Thoracic aorta (tissue), 1 donor: ENCODE measurements around a stretch of chr11.

DNA sequence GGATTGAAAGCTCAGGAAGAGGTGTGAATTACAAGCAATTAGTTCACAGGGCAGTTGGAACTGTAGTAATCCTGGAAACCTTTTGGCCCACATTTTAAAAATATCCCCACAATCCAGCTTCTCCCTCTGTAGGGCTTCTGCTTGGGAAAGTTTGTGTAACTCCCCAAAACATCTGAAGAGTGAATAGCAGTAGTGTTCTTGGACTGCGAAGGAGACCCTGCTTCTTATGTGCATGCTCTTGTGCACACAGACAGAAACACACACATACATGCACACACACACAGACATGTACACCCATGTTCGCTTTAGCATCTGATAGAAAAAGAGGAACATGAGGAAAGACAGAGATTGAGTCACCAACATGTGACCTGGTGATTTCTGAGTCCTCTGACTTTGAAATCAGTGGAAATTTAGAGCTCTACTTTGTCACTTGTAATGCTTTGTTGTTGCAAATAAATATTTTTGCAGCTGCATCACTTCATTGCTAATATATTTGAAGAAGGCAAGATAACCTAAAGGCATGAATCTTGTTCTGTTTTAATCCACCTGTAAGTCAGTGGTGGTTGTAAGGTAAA is 23.7 kb downstream of the CD44 start:
- RAMPAGE, long total RNA = no peak

- RAMPAGE, long total RNA = no peak
Measured at GRCh38 chr11:35165684-35166558, 26.9 kb downstream of the CD44 start.

DNA sequence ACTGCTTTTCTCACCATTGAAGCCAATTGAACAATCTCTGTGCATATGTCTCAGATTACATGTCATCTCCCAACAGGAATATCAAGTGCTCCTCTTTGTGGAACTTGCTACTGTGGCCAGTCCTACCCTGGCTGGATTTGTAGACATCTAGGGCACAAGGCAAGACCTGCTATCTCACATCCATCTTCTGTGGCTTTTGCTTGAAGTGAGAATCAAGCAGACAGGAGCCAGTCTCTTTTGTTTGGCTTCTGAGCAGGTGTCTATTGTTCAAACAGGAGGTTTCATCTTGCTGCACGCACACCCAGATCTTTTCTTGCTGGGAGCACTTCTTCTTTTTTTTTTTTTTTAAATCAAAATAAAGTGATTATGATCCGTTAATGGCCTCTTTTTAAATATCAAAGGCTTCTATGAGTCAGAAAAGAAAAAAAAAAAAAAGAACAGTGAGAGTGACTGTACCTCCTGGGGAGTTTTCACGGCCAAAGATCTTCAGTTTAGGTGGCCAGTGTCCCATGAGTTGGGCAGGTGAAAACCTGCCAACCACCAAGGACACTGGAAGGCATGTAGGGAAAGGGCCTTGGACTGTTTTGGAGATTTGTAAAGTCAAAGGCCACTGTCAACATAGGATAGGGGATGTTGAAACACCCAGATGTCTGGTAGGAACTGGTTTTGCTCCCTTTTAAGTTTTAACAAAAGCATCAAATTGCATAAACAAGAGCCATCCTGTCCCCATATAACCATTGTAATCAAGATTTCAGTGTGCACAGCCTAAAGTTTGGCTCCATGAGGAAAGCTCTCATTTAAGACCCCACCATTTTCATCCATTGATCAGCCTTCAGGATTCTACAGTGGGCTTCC is 78.2 kb downstream of the CD44 start:
- RAMPAGE, long total RNA = no peak

DNA sequence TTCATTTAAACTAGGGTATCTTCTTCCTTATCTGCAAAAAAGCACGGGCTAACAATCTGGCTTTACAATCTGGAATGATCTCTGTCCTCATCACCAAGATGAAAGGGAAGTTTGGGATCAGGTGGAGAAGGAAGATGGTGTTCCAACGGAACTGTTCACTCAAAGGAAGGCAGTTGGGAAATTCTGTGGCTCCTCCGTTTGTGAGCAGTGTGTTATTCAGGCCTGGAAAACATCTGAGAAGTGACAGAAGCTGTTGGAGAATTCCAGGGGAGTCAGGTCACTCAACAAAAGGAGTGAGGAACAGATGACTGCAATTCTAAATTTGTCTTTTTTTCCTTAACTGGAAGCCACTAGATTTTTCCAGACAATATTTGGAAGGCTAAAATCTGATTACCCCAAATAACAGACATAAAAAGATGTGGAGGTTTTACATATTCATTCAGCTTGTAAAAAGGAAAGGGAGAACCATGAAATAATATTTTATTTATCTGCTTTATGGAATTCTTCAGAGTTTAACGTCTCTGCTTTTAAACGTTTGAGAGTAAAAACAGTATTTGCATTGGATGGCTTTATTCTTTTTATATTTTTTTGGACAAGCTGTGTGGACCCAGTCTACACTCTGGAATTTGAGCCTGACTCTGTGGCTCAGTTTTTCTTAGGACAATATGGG is 107.8 kb downstream of the CD44 start:
- RAMPAGE, long total RNA = no peak

GRCh38 chr11:35303643-35304477 is 115.5 kb downstream of the SLC1A2 start:
- RAMPAGE, long total RNA = no peak

DNA sequence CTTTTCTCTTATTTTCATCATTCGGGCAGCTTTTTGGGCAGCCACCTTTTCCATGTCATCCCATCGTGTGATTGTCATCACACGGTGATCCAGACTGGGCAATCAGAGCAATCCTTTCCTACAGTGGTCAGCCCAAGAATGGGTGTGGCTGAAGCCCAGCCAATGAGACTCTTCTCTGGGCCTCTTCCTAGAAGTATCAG is 38.3 kb downstream of the SLC1A2 start:
- RAMPAGE, long total RNA = no peak

DNA sequence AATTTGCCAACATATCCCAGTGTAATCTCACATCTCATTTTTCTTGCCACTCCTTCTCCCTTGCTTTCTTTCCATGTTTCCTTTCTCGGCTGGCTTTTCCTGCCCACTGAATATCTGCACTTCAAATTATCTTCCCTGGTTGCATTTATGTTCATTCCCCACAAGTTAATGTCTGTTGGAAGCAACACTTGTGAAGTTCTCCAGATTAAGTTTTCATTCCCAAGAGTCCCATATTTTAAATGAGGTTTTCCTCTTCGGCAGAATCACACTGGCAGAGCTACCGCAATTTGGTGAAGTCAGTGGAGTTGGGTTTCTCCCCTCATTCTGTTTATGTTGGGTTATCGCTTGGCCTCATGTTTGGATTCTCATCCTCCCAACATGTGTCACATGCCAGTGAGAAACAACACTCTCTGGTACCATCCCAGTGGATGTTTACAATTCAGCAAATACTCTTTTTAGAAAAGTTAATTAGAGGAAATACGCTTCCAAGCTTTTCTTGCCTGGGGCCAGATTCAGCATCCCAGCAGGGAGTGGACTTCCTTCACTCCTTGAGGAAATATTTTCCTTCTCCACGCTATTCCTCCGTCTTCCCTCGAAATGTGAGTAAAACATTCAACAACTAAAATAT is 2.2 kb downstream of the PAMR1 start:
- RAMPAGE, long total RNA = no peak

DNA sequence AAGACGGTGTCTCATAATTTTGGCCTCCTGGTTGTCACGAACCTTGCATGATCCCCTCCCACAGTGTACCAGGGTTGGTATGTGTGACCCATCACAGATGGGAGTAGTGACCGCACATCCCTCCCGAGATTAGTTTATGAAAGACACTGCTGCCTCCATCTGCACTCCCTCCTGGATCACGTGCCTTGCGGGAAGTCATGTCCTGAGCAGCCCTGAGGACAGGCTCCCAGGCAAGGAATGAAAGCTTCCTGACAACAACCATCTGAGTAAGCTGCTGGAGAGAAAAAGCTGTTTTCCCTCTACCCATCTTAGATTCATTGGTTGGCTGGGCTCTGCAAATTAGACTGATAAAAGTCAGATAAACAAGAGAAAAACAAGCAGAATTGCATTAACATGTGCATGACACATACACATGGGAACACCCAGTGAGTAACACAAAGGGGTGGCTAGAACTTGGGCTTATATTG is 14.4 kb upstream of the PAMR1 start:
- RAMPAGE, long total RNA = no peak

GRCh38 chr11:35620001-35620688 is 1.9 kb downstream of the FJX1 start:
- RAMPAGE, long total RNA = no peak

GRCh38 chr11:35781224-35781666 is 118.7 kb downstream of the TRIM44 start:
- RAMPAGE, long total RNA = no peak

- RAMPAGE, long total RNA = no peak
Measured at GRCh38 chr11:35971172-35972481, 27.8 kb downstream of the LDLRAD3 start.

- RAMPAGE, long total RNA = no peak
Measured at GRCh38 chr11:36345040-36345509, 49.0 kb downstream of the PRR5L start.

DNA sequence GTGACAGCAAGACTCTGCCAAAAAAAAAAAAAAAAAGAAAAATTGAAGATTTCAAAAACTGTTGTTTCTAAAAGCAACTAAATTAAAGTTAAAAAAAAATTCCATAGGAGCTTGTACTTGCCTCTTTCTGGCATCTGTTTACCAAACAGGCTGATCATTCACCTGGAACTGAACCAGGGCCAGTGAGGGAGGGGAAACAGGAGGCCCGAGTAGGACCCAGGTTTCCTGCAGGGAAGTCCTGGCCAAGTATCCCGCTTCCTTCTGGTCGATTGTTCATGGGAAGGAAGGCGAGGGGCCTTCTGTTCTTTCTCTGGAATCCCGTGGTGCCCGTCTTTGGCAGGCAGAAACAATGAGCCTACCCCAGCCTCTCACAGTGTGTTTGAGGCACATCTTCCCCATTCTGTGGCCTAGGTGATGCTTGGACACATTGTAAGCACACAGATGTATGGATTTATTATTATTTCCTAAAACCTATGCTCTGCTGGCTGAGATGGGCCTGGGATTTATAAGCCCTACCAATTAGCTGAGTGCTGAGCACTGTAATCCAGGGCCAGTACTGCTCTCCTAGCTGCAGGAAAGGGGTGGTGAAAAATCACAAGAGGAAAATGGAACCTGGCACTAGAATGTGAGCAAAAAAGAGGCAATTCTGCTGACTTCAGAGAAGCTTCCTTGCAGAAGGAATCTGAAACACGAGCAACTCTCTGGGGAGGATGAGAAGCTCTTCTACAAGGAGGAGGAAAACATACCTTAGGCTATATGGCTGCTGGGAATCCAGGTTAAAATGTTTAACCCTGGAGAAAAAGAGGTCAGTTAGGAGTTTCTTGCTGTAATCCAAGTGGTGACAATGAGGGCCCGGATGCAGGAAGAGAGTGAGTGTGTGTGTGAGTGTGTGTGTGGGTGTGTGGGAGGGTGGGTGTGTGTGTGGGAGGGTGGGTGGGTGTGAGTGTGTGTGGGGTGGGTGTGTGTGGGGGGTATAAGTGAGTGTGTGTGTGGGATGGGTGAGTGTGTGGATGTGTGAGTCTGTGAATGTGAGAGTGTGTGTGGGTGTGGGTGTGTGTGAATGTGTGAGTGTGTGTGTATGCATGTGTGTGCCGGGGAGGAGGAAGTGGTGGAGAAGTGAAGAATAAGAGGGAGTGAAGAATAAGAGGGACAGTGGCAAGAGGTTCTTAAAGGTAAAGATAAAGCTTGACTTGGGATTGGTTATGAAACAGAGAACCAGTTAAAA is 53.6 kb downstream of the PRR5L start:
- RAMPAGE, long total RNA = no peak

GRCh38 chr11:36361382-36361756 is 65.3 kb downstream of the PRR5L start:
- RAMPAGE, long total RNA = no peak

GRCh38 chr11:36361826-36362632 is 65.9 kb downstream of the PRR5L start:
- RAMPAGE, long total RNA = no peak

- RAMPAGE, long total RNA = no peak
Measured at GRCh38 chr11:36373101-36373389, 77.0 kb downstream of the PRR5L start.

DNA sequence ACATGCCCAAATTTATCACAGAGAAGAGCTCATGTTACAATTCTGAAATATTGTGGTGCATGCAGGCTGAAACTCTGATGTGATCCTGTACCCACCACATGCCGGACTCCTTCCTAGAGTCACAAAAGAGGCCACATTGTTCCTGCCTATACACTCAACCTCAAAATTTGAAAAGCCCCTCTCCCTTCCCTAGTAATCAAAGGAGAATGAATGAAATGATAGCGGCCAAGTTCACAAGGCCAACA is 1.3 kb downstream of the TRAF6 start:
- RAMPAGE, long total RNA = no peak

DNA sequence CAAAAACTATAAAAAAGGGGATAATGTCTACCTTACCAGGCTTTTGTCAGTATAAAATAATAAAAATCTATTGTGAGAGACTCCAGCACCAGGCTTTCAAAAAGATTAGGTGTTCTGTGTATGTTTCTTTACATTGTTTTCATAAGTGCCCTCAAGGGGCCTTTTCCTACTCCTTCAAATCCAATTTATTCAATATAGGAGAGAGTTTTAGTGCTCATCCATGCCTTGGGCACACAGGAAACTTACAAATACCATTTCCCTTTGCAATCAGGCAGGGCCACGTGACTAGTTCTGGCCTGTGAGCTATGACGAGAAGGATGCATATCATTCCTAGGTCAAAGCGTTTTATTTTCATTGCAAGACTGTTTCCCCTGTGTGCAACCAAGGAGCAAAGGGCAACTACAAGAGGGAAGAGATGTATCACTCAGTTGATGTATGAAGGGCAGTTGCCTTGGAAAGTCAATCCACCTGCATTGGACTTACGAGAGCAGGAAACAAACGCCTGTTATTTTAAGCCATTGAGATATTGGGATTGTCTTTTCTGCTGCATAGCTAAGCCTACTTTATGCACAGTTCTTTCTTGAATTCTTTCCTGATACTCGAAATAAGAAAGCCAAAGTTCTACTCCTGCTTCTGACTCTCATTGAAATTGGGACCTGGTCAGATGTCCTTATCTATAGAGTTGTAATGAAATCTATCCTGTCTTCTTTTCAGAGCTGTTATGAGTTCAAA is 2.0 kb upstream of the TRAF6 start:
- RAMPAGE, long total RNA = no peak

DNA sequence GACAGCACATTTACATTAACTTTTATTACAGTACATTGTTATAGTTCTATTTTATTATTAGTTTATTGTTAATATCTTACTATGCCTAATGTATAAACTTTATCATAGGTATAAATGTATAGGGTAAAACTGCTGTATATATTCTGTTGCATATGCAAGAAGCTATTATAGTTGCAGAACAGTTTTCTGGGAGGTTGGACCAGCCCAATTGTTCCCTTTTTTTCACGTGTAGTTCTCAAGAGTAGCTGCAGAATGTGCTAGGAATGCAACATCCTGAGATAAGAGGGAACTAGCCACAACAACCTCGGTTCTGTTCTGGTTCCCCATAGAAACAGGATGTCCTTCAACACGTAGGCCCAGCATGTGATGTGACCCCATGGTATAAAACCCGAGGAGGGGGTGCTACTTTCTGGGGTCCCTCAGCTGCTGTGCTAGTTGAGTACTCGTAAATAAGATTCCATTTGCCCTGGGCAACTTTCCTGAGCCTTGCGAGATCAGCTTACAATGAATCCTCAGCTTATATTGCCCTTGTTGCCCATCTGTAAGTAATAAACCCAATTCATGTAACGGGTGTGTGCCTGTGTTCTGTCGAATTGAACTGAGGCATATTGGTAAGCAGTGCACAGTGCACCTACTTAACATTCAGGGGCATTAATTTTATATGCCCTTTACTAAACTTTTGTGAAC is 22.9 kb upstream of the TRAF6 start:
- RAMPAGE, long total RNA = no peak

- RAMPAGE, long total RNA = no peak
Measured at GRCh38 chr11:37451113-37451503, 853.1 kb upstream of the RAG2 start.